Placental pericyte (primary cell): ENCODE data around the genes MRO and DYNAP.

DNA sequence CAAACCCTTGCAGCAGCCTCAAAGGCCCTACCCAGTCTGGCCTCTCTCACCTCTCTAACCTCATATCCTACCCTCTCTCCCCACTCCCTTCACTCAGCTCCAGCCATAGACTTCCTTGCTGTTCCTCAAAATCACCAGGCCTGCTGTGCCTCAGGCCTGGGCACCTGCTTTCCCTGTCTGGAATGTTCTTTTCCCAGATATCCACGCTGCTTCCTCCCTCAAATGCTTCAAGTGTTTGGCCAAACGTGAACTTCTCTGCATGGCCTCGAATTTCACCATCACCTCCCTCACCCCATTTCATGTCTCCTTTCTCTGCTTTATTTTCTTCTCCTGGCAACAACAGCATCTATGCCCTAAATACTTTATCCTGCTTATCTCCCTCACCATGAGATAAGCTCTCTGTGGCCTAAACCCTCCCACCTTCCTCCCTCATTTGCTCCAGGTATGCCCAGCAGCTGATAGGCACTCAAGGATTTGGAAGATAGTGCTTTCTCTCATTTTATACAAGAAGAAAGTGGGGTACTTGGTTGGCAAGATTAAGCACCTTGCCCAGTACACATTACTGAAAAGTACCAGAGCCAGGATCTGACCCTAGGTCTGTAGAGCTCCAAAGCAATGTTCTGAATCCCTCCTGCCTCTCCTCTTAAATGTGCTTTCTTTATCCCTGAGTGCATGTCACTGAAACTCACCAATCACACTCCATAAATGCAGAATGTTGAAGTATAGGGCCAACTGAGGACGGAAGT lies 84.8 kb downstream of the MYO5B start:
- CAGE, long polyA plus RNA: no peak

DNA sequence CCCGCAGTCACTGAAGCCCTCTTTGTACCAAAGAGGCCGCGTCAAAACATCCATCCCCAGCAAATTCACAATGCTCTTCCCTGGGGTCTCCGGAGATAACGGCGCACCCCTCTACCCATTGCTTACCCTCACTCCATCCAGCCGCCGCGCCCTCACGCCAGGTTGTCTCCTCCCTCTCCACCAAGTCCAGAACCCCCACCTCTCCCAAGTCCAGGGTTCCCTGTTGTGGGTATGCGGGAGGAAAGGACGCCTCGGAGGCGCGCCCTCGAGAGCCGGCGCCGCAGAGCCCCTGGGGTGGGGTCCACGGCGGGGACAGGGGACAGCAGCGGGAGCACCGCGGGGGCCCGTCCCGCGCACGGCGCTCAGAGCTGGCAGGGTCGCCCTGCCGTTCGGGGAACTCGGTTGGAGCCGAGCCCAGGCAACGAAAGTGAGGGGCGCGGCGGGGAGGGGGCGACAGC lies 870 bp downstream of the MYO5B start:
- CAGE, long polyA plus RNA: no peak

DNA sequence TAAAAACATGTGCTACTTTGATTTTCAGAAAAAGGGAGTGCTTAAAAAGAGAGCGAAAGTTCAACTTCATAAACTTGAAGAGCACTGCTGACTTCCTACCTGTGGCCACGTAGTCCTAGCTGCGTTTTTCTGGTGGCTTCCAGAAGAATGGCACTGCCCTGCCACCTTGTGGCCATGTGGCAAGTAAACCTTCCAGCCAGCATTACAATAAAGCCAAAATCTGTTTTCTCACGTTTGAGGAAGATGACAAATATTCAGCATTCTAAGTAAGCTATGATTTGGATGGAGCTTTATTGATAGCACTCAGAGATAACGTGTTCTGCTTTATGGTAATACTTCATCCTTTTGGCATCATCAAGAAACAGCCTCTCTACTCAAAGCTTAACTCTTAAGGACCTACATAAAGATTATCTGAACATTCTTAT lies 17.6 kb upstream of the SKA1 start:
- CAGE, long polyA plus RNA: no peak

- CAGE, long polyA plus RNA: no peak
These were observed 50.4 kb downstream of the SKA1 start for GRCh38 chr18:50425118-50425761.

DNA sequence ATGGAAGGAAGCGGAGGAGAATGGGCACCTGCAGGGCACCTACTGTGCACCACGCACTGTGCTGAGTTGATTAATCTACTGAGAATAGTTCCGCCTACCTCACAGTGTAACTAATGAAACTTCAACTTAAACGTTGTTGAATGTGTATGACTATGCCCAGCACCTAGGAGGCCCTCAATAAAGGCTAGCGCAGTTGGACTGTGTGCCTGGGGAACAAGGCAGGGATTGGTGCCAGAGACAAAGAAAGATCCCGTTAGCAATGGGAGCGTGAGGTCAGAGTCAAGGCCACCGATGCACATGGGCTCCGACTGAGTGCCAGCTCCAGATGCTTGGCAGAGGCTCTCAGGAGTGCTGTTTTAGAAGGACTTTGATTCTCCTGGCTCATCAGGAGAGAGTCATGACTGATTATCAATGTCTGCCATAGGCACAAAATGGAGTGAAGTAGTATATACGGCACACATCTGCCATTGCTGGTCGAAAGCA lies 93.8 kb downstream of the MAPK4 start:
- CAGE, long polyA plus RNA: no peak

GRCh38 chr18:50716734-50717537 lies 102.9 kb downstream of the MRO start:
- CAGE, long polyA plus RNA: no peak

- CAGE, long polyA plus RNA: no peak
These were observed 22.4 kb downstream of the MRO start for GRCh38 chr18:50797067-50798141.

DNA sequence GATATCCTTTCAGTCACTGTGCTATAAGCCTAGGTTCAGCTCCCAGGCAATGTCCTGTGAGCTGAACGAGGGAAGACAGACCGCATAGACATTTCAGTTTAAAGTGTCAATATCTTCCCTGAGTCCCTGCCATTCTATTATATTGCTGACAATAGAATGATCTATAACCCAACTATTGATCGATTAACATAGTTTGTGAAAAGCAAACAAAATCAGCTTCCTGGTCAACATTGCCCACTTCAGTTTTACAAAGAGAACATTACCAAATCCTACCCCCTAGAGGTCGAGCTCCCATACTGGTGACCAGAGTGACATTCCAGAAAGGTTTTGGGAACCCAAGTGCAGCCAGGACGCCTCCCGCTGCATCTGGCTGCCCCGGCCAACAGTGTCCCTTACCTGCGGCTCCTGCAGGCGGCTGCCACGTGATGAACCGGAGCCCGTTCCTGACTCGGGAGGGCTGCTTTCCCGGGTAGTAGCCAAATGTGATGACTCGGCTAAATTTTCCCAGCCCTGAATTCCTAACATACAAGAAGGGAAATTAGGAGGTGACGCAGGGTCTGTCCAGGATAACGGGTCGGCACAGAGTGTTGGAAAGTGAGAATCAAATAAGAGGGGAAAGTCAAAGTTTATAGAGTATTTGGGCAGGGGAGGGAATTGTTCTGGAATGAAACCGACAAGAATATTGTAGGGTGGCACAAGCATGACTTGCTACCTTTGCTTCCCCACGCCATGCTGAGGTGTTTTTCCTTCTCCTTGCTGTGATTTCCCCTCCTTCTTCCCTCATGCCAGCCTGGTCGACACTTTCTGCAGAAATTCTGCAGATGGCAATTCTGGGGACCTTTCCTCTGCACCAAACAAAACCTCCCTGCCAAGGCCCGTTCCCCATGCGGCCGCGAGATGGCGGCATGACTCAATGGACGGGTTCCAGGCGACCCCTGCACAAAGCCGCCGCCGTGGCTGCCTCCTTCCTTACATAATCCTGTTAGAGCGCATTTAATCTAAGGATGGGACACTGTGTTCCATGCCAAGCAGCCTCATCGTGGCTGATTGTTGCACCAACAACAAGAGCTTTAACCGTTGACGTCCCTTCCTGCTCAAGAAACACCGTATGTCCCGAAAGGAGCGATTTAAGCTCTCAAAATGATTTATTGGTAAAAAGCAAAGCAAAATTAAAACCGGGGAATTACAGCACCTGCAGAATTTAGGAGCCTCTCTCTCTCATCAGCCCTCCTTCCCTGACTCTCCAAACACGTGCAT lies at the start of gene MRO:
TSS of gene MRO (minus strand) at position 832 of the 1,257 bp plus-strand sequence.
- CAGE, long polyA plus RNA: no peak

- CAGE, long polyA plus RNA: no peak
These were observed 2.2 kb downstream of the MEX3C start for GRCh38 chr18:51195060-51195985.

DNA sequence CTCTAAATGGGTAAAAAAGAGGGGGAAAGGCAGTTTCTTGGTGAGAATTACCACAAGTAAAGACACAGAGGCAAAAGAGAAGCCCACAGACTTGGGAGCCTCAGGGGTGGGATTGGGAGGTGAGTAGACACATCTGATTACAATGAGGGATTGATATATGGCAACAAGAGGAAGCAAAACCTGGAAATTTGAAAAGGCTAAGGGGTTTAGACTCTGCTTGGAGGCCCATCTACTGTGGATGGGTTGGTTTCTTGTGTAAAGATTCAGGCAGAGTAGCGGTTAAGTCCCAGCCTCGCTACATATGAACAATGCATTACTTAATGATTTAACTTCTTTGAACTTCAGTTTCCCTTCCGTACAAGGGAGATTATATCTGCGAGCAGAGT lies 13.9 kb upstream of the MEX3C start:
- CAGE, long polyA plus RNA: no peak

GRCh38 chr18:53861284-53861715 lies 363.2 kb downstream of the MBD2 start:
- CAGE, long polyA plus RNA: no peak

DNA sequence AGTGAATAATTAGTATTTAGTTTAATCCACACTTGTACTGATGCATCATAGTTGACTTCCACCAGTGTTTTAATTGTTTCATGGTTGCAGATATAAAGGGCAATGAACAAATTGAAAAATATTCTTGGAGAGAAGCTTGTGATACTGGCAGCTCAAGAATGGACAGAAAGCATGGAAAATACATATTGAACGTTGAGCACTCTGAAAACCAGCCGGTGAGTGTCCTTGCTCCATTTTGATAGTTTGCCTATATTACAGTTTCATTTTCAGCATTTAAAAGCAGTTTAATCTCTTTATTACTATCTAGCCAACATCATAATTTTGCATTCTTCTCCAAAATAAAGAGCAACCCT lies at the start of gene DYNAP:
TSS of gene DYNAP (plus strand) at position 121 of the 353 bp plus-strand sequence.
- CAGE, long polyA plus RNA: no peak

- CAGE, long polyA plus RNA: no peak
These were observed 110.6 kb upstream of the RAB27B start for GRCh38 chr18:54717562-54718116.

- CAGE, long polyA plus RNA: no peak
These were observed 678 bp downstream of the CCDC68 start for GRCh38 chr18:54958490-54959076.

- CAGE, long polyA plus RNA: no peak
These were observed 259.8 kb downstream of the TCF4 start for GRCh38 chr18:55328099-55328779.

- CAGE, long polyA plus RNA: no peak
These were observed 192.3 kb downstream of the TCF4 start for GRCh38 chr18:55395694-55396171.

- CAGE, long polyA plus RNA: no peak
These were observed 182.1 kb downstream of the TCF4 start for GRCh38 chr18:55405856-55406325.

DNA sequence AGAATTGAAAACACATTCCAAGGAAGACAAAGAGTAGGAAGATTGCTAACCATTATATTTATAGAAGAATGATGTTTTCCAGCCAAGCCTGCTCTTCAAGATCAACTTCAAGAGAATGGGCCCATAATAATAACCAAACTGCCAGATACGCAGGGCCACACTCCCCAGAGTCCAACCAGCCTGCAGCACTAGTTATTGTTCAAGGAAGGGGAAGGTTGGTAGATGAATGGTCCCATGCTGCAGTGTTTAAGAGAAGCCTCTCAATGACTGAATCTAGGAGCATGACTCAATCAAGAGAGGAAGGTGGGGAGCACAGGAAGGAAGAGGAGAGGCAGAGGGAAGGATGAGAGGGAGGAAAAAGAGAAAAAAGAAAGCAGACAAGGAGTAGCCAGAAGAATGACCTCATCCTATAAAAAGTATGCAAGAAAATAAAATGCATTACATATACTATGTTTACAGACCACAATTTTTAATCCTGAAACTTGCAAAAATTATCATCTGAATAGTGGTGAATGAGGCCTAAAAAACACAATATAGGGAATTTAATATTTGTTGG lies 174.6 kb downstream of the TCF4 start:
- CAGE, long polyA plus RNA: no peak

DNA sequence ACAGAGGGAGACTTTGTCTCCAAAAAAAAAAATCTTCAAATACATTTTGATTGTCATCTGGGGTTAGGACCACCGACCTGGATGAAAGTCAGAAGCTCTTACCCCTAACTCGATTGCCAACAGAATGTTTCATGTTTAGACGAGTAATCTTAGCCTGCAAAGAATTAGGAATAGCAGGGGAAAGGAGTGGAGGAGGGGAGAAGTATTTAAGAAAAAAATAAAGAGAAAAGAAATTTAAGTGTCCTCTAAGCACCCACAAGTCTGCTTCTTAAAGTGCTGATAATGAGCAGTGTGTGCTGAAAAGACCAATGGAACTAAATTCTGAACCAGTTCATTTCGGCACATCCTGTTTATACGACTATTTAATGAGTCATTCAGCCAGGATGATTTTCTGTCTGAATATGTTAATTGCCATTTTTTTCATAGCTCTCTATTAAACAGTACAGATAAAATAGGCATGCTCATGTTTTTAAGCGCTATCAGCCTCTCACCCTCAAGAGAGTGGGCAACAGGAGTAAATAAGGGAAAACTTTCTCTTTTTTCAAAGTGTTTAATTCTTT lies 87.8 kb downstream of the TCF4 start:
- CAGE, long polyA plus RNA: no peak

- CAGE, long polyA plus RNA: no peak
These were observed 41.0 kb downstream of the TCF4 start for GRCh38 chr18:55547000-55547343.